AG09309 (cell line): ENCODE data around the gene HES6.

- RRBS: no CpG with 5 or more reads among the region's 8 CpGs
Measured at GRCh38 chr2:237414447-237414846, 483 bp upstream of the COL6A3 start.

- RRBS: no CpG with 5 or more reads among the region's 8 CpGs
Measured at GRCh38 chr2:237497404-237497637, 10.3 kb downstream of the MLPH start.

- RRBS: no CpG with 5 or more reads among the region's 31 CpGs
Measured at GRCh38 chr2:237537592-237538249, 28.7 kb upstream of the PRLH start.

- RRBS: no CpG with 5 or more reads among the region's 9 CpGs
Measured at GRCh38 chr2:237540766-237541381, 25.5 kb upstream of the PRLH start.

DNA sequence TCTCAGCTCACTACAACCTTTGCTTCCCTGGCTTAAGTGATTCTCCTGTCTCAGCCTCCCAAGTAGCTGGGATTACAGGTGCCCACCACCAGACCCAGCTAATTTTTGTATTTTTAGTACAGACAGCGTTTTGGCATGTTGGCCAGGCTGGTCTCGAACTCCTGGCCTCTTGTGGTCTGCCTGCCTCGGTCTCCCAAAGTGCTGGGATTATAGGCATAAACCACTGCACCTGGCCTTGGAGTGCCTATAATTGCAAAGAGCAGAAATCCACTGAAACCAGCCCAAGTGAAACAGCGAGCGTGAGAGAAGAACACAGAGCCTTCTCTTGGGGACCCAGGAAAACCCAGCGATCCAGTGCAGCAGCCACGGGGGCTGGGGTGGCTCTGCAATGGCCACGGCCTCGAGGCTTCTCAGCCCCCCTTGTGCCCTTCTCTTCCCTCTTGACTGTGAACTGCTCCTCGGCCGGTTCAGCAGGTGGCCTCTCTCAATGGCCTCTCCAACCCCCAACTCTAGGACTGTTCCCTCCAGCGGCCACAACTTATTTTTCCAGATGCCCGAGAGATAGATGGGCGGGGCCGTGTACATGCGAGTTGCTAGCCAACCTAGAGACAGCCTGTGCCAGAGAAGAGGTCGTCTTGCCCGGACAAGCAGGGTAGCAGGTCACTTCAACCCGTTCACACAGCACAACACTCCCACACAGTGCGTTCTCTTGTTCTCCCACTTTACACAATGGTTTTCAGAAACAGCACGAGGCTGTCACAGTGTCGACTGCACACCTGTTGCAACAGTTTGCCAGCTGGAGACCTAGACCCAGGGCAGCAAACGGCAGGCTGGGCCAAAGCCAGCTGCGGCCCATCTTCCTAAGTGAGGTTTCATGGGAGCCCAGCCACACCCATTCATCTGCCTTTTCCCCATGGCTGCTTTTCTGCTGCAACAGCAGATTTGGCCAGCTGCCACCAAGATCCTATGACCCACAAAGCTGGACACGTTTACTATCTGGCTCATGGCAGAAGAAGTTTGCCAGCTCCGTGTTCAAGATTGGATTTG lies 7.5 kb upstream of the PRLH start:
- RRBS: no CpG with 5 or more reads among the region's 26 CpGs

GRCh38 chr2:237674368-237675381 lies 47.3 kb downstream of the LRRFIP1 start:
- RRBS: no CpG with 5 or more reads among the region's 19 CpGs

DNA sequence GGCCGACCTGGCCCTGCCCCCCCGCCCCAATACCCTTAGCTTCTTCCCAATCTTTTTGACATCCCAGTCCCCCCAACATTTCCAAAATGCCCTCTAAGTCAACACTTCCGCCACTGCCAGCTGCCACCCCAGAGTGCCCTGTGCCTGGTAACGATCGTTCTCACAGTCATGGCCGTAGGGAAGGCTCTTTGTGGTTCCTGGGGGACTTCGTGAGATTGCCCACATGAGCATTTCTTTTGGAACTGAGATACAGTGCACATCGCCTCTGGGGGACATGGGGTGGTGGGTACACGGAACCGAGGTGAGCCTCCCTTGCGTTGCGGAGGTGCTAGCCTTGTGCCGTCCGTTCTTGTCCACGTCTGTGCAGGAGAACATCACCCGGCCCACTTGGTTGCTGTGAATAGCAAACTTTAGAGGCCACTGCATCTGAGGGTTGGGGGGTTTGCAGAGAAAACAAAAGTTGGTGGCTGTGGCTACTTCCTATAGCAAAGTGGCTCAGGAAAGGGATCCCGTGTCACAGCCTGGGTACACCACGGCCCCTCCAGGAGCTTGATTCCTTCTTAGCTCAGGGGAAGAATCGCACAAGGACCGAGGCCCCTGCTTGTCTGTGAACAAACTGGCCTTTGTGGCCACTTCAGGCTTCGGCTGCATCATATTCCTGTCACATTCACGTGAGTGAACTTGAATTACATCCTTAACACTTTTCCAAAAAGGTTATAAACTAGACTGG lies 72.5 kb downstream of the LRRFIP1 start:
- RRBS: no CpG with 5 or more reads among the region's 22 CpGs

- RRBS: no CpG with 5 or more reads among the region's 10 CpGs
Measured at GRCh38 chr2:237741946-237742465, 56.6 kb upstream of the RBM44 start.

DNA sequence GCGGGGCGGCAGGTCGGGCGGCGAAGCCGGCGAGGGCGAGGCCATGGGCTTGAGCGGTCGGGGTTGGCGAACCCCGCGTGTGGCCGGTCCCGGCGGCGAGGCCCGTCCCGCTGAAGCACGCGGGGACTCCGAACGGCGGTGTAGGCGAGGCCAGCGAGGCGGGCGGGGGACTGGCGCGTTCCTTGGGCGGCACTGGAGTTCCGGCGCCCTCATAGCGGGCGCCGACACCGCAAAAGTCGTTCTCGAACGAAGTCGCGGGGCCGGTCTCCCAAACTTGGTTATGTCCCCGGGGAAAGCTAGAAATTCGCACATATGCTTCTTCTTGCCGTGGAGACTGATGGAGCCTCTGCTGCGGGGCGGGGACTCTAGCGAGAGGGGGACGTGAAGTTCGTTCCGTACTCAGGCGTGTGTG lies 306 bp downstream of the RBM44 start:
- RRBS: 72% methylated on average over 14 of the region's 53 CpGs

DNA sequence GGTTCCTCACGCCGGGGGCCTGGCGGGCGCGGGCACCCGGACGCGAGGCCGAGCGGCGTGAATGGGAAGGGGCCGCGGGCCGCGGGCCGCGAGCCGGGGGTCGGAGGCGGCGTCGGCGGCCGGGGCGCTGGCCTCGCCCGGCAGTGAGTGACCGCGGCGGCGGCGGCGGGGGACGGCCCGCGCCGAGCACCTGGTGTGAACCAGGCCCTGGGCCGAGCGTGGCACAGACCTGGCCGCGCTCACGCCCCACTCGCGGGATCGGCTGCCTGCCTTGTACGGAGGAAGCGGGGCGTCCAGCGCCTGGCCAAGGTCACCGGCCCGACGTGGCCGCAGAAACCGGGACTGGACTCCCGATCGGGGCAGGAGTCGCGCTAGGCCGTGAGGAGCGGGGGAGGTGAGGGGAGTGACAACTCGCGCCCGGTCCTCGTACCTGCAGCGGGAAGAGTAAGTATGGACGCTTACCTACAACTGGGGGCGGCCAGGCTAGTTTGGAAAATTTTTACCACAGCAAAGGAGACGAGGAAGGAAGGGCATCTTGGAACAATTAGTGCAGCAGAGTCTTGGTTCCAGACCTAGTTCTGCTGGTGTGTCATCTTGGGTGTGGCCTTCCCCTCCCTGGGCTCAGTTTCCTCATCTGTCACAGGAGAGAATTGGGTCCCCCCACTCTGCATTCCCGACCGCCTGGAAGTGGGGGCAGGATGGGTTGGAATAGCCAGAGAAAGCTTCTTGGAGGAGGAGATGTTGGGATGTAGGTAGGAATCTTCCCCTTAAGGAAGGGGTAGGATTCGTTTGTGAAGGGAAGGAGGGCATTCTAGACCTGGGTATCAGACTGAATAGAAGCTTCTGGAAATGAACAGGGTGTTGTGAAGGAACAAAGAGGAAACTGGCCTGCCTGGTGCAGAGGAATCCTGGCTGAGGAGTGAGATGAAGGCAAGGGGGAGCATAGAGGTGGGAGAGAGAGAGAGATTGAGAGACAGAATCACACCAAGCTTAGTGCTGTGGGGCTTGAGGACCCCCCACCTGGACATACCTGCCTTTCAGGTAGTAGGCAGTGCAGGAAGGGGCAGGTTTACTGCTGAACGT lies 775 bp downstream of the UBE2F start:
- RRBS: 2% methylated on average over 22 of the region's 72 CpGs

DNA sequence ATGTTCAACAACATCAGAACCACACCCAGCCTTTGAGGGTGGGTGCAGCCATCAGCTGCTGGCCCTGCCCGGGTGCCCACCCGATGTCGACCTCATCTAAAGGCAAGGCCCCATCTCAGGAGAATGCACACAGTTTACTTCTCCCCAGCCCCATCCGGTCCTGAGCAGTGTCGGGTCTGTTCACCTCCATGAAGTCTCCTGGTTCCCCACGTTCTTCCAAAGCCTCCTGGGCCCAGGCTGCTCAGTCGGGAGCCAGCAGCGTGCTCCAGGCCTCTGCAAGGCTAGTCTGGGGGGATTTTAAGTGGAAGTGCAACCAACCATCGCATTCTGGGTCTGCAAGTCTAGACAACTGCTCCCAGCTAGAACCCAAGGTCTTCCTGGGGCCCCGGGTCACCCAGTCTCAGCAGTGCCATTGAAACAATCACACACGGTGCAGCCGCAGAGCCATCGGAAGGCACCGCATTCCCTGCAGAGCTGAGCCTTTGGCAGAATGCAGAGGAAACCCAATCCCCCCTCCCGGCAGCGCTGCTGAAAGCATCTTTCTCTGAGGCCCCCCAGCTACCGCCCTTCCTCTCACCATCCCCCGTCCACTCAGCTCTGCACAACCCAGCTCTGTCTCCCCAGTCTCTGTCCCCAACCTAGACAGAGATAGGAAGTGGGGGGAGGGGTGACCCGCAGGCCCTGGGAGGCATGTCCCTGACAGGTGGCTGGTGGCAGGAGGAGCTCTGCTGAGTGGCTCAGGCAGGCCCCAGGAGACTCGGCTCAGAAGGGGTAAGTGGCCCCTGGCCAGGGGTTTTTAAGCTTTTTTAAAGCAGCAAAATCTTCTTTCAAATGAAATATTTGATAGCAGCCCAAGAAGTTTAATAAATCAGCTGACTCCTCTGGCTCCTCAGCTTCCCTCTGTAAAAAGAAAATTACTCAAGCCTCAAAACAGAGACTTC lies 8.6 kb downstream of the ESPNL start:
- RRBS: 82% methylated on average over 4 of the region's 20 CpGs

DNA sequence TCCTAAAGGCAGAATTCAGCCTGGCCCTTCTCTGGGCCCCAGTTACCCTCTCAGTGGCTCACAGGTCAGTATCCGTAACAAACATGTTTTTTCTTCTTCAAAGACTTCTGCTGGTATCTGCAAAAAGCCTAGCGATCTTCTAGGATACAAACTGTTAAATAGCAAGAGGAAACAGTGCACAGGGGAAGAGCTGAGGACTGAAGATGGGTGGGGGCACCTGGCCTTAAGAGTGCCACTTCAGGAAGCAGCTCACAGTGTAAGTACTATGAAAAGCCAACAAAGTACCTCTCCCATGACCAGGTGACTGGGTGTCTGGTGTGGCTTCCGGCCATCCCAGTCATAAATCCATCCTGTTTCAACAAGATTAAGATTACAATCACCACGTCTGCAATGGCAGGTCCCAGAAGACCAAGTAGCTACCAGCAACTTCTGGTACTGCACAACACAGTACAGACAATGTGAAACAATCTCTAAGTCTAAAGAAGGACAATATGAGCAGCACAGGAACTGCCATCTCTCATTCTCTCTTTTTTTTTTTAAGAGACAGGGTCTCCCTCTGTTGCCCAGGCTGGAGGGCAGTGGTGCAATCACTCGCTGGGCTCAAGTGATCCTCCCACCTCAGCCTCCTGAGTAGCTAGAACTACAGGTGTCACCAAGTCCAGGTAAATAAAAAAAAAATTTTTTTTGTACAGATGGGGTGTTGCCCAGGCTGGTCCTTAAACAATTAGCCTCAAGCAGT lies 16.0 kb downstream of the ERFE start:
- RRBS: no CpG with 5 or more reads among the region's 5 CpGs

GRCh38 chr2:238239766-238240540 lies at the start of gene HES6:
Gene HES6, minus strand, starts transcription at chr2:238240038.
- RRBS: 2% methylated on average over 65 of the region's 95 CpGs

DNA sequence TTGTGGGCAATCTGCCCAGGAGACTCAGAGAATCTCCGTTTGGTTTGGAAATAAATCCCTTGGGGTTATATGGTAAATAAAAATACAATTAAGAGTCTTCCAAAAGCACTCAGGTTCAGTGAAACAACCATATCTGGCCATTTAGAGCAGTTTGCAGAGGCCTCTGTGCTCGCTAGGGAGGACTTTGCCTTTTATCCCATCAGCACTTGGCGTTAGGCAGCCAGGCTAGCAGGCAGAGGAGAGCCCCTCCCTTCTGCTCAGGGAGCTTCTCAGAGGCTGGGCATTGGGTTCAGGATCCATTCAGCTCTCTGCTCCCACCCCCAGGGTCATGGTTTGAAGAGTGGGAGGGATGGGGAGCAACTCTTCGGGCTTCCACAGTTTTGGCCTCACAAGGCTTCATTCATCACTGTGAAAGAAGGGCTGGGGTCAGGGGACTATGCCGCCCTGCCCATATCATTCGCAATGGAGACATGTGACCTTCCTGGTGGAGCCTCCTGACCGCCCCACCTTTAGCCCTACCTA lies 3.3 kb upstream of the HES6 start:
- RRBS: no CpG with 5 or more reads among the region's 7 CpGs

DNA sequence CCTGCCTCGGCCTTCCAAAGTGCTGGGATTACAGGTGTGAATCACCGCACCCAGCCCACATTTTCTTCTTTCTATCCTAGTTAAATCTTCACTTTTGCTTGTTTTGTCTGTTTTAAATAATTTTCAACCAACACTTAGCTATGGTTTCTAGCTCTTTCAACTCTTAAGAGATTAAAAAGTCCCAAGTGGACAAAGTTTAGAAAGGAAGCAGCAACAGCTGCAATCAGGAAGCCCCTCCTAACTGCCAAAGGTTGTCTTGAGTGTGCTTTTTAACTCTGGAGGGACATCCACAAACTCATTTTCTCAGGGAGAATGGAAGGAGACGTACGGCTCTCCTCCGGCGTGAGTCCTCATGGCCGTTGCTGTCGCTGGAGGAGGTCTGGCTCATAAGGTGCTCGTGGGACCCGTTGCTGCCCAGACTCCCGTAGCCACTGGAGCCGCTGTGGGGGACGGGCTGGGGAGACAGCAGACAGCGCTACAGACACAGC lies 20.7 kb upstream of the HES6 start:
- RRBS: no CpG with 5 or more reads among the region's 14 CpGs

- RRBS: no CpG with 5 or more reads among the region's 6 CpGs
Measured at GRCh38 chr2:238287069-238287317, 1.4 kb downstream of the PER2 start.

- RRBS: no CpG with 5 or more reads among the region's 11 CpGs
Measured at GRCh38 chr2:238791403-238791714, 56.5 kb upstream of the TWIST2 start.

- RRBS: no CpG with 5 or more reads among the region's 4 CpGs
Measured at GRCh38 chr2:238908679-238909055, 60.8 kb downstream of the TWIST2 start.

GRCh38 chr2:239109599-239110293 lies 261.9 kb downstream of the TWIST2 start:
- RRBS: no CpG with 5 or more reads among the region's 19 CpGs

DNA sequence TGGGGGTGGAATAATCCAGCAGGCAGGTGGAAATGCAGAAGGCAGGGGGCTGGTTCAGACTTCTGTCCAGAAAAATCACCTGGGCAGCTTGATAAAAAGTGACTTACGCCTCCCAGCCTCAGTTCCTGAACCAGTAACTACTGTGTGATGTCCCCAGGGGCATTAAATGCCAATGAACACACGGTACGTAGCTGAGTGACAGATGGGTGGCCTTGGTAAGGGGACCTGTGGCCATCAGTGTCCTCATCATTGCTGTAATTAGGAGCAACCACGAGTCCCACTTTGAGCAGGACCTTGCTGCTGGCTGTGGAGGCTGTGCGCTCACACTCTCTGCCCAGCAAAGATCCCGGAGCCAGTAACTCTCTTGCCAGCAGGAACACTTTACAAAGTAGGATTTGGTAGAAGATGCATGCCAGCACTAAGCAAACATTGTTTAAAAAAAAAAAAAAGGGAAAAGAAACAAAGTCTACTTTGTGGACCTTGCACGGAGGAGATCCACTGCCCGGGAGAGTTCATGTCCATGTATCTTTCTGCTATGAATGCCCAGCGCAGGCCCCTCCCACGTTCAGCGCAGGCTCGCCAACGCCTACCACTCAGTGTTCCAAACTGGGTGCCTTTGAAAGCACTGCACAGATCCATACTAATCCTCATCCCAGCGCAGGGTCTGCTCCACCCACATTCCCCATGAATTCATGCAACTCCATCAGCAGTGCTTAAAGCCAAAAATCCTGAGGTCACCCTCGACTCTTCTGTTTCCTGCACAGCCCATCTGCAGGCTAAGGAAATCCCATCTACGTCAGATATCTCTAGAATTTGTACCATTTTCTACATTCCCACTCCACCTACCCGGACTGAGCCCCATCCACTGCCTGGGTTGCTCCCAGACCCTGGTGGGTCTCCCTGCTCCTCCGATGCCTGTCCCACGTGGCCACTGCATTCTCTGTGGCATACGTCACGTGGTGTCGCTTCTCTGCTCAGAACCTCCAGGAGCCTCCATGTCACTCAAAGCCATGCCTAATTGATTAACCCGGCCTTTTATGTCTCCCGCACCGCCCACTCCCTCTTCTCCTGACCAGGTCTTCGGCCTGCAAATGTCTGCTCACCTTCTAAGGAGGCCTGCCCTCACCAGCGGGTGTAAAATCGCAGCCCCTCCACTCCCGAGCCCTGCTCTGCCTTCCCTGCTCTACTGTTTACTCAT lies 177.0 kb downstream of the HDAC4 start:
- RRBS: no CpG with 5 or more reads among the region's 29 CpGs